OVCAR3 (cell line): ENCODE measurements around the gene SDF2.

DNA sequence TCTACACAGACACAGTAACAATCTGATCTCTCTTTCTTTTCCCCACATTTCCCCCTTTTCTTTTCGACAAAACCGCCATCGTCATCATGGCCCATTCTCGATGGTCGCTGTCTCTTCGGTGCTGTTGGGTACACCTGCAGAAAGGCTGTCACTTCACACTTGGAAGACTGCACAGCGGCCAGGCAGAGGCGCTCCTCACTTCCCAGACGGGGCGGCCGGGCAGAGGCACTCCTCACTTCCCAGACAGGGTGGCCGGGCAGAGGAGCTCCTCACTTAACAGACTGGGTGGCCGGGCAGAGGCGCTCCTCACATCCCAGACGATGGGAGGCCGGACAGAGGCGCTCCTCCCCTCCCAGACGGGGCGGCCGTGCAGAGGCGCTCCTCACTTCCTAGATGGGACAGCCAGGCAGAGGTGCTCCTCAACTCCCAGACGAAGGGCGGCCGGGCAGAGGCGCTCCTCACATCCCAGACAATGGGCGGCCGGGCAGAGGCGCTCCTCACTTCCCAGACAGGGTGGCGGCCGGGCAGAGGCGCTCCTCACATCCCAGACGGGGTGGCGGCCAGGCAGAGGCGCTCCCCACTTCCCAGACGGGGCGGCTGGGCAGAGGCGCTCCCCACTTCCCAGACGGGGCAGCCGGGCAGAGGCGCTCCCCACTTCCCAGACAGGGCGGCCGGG lies 2.9 kb downstream of the SDF2 start:
- RRBS: no CpG with 5 or more reads among the region's 42 CpGs

DNA sequence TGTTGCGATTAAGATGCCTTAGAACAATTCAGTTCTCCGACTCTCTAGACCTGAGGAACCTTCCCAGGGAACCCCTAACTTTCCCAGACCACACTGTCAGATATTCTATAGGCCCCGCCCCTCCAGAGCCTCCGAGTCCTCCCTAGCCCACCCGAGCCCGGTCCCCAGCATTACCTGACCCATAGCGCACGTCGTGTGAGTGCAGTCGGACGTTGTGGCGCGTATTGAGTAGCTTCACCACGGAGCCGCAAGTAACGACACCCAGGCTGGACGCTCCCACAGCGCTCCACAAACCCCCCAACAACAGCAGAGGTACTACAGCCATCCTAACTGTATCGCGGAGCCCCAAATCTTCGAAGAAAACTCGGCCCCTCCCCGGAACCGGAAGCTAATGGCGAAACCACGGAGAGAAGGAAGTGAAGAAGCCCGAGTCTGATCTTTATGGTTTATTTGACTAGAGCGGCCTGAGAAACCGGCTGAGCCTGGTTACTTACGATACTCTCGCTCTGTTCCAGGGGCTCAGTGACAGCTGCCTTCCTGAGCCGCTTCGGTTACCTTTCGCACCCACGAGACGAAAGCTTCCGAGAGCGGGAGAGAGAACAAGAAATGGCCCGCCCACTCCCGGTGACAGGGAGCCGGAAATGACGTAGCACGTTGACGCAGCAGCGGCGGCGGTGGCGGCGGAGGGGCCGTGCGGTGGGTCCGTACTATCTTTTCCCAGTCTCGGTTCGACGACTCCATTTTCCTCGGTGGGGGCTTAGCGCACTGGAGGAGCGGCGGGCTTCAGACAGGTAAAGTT lies at the start of gene SDF2:
TSS of gene SDF2 (minus strand) at position 355 of the 799 bp plus-strand sequence.
- RRBS: 8% methylated on average over 5 of the region's 59 CpGs

DNA sequence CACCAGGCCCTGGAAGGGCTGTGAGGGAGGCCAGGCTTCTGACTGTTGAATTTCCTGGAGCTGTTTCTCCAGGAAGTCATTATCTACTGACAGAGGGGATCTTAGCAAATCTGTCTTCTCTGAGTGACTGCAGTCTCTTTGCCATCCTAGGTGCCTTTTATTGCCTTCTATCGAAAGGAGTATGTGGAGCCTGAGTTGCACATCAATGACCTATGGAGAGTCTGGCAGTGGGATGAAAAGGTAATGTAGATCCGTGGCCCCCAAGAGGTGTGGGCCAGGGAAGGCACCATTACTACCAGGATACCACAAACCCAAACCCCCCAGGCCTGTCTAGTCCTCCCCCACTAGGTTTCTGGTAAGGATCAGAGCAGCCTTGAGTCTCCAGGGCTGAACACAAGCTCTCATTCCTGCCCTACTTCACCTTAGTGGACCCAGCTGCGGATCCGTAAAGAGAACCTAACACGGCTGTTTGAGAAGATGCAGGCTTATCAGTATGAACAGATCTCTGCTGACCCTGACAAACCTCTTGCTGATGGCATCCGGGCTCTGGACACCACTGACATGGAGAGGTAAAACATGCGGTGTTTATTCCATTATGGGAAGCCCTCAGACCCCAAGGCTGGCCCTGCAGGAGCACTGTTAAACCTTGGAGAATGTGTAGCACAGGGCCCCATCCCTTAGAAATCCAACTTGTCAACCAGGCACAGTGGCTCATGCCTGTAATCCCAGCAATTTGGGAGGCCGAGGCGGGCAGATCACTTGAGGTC lies 16.6 kb downstream of the SUPT6H start:
- RRBS: no CpG with 5 or more reads among the region's 9 CpGs

DNA sequence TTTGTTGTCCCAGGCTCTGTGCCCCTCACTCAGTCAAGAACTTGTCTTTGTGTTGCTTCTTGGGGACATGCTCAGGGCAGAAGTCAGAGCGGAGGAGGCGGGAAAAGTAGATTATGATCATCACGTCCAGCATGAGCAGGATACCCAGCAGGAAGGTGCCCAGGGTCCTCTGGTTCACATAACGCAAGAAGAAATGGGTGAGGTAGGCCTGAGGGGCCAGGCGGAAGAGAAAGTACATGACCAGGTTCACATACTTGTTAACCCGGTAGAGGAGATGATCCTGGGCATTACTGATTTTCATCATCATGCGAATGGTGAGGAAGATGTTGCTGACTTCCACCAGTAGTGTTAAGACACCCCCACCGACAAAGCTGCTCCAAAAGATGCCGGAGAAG lies 1.6 kb downstream of the TLCD1 start:
- RRBS: 89% methylated on average over 3 of the region's 9 CpGs

DNA sequence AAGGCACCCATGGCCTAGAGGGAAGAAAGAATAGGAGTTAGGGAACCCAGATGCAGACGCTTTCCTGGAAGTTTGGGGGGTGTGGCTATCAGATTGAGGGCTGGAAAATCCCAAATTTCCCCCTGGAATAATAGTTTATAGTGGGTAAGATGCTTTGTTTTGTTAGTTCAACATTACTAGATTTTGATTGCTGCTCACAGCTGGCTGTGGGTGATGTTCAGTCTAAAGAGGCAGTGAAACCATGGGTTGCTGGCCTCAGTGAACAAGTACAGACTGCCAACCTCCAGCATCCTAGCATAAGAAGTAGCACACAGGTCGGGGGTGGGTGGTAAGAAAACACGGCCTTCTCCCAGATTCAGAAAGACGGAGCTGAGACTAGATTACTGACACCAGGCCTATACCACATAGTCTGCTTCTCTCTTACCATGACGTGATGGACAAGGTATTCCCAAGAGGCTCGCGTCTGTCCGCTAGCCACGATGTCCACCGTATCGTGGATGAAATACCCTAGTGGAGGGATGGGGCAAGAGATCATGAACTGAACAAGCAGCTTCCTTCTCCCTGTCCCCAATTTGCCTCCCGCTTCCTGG lies 1.1 kb downstream of the TLCD1 start:
- RRBS: no CpG with 5 or more reads among the region's 12 CpGs

GRCh38 chr17:28727832-28728531 lies 606 bp upstream of the NEK8 start:
- RRBS: no CpG with 5 or more reads among the region's 40 CpGs

- RRBS: 6% methylated on average over 2 of the region's 3 CpGs
These were observed 791 bp downstream of the TRAF4 start for GRCh38 chr17:28744746-28744857.

DNA sequence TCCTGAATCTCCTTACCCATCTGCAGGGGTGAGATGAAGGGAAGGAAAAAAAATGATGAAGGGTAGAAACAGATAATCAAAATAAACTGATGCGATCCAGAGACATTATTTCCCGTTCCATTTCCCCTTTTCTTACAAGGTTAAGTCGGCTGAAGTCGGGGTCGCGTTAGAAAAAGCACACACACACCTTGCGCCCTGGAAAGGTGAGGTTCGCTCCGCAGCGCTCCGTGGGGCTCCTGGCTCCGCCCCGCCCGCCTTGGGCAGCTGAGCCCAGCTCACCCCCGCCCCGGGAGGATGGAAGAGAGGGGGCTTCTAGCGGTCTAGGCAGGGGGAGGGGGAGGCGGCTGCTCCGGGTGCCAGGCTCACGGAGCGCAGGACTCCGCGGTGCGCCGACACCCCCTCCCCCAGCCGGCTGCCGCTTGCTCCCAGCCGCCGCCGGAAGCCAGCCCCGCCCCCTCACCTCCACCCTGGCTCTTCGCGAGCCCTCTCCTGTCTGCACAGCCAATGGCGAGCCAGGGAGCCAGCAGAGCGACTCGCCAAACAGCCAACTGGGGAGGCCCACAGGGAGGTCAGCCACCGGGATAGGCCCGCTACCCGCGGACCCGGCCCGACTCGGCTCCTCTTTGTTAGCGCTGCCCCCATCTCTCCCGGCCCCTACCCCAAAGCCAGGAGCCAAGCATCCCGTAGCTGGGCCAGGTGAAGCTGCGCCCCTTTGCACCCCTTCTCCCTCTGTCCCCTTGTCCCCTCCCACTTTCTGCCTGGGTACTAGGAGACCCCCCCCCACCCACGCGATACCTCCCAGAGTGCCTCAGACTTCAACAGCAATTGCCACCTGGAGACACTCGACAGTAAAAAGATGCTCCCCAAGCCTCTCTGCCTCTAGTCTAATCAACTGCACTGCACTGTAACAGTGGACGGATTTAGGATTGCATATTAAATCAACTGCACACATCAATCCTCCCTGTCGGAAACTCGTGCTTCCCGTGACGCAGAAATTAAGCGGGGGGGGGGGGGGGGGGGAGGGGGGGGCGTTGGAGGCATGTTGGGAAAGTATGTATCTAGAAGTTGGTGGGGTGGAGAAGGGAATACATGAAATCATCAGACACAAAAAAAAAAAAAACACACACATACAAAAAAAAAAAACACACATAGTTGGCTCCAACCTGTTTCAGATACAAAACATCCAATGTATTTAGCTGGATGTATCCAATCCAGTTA lies 30.2 kb downstream of the FAM222B start:
- RRBS: 7% methylated on average over 15 of the region's 57 CpGs

- RRBS: no CpG with 5 or more reads among the region's 10 CpGs
These were observed 1.7 kb upstream of the DHRS13 start for GRCh38 chr17:28904154-28905316.

DNA sequence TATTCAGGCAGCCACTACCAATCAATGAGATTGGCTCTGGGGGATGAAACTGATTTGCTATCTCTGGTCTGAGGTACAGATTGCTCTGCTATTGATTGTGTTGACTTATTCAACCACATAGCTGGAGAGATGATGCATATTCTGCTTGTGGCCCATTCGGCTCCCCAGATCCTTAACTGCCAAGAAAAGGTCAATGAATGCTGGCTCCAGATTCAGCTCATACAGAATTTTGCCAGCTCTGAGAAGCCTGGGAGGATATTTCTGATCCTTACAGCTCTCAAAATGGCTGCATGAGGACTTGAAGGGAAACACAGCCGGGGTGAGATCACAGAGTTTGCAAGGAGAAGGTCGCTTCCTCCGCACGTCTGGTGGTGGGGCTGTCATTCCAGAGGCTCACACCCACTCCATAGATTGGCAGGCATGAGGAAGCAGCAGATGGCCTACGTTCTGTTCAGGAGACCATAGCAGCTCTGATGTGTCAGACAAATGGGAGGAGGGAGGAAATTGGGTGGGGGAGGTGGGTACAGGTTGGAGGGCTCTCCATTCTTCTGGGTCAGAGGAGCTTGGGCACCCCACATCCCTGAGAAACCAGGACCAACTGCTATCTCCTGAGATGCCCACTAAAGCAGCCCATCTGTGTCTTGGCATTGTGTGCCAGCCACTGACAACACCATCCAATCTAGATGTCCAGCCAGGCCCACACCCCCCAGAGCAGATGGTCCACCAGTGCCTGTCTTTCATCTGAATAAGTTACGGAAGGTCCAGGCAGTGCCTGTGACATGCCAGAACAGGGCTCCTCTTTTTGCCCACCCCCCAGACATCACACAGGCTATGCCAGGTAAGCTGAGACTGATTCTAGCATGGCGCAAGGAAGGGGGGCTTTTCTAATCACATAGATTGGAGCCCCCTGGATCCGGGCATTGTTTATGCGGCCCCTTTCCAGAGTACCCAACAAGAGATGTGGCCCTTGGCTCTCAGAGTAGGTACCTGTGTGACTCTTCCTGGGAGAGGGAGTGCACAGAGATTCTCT lies 22.1 kb downstream of the SEZ6 start:
- RRBS: no CpG with 5 or more reads among the region's 10 CpGs

GRCh38 chr17:29094544-29095269 lies 51.8 kb downstream of the PIPOX start:
- RRBS: no CpG with 5 or more reads among the region's 14 CpGs

- RRBS: no CpG with 5 or more reads among the region's 10 CpGs
These were observed 63.2 kb downstream of the MYO18A start for GRCh38 chr17:29117025-29117438.

GRCh38 chr17:29451225-29451692 lies 61.1 kb downstream of the TAOK1 start:
- RRBS: no CpG with 5 or more reads among the region's 2 CpGs

GRCh38 chr17:29561853-29563033 lies 4.6 kb downstream of the ABHD15 start:
- RRBS: no CpG with 5 or more reads among the region's 36 CpGs

- RRBS: 5% methylated on average over 6 of the region's 53 CpGs
These were observed 1.6 kb upstream of the ANKRD13B start for GRCh38 chr17:29590933-29592039.

- RRBS: 35% methylated on average over 25 of the region's 73 CpGs
These were observed 9.3 kb downstream of the CORO6 start for GRCh38 chr17:29613177-29613965.

DNA sequence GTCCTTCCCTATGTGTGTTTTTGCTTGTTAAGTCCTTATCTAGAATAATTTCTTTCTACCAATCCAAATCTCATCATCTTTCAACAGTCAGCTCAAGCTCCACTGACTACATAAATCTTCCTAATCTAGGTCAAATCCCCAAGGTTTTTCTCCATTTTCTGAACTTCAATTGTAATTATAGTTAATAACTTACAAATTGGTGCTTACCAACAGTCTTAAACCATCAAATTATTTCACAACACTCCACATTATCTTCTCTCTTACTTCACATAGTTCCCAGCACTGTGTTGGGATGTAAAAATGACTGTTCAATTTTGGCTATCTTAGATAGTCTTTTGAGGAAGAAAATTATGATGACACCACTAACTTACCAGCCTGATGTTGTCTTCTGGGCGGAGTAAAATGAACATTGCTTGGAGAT lies 72.4 kb upstream of the CORO6 start:
- RRBS: no CpG with 5 or more reads among the region's 1 CpG

DNA sequence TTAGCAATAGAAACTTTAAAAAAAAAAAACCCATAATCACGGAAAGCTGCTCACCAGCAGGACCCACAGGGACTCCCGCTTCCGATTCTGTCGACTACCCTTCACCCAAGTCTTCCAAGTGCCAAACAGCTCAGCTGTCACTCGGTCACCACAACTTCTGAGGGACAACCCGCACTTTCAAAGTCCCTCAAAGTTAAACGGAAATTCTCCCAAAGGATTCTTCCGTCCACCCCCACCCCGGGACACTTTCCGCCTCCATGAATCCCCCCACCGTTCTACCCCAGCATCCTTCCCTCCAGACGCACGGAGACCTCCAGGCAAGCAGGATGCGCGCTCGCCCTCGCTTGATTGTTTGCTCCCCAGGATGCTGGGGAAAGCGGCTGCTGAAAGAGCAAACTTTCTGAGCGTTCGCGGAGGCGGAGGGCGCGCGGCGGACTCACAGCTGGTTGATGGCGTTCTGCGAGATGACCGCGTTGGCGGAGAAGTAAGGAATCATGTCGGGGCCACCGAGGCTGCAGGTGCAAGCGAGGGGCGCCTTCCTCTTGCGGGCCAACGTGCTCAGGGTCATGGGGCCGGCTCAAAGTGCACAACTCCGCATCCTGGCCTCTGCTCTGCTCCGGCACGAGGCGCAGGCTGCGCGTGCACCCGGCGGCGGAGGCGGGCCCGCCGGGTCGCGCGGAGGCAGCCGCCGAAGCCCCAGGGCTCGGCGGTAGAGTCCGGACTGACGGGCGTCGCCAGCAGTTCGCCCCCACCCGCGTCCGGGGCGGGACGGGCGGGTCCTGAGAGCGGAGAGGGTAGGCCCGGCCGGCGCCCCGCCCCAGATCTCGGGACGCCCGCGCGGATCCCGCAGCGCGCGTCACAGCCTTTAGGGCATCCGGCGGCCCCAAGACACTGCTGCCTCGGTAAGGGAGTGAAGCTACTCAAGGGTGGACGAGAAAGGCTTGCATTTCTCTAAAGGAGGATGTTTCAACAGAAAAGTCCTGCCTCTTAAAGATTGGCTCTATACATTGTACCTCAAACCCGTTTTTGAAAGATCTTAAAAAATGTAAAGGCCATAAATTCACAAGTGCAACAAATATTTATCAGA lies 138.3 kb upstream of the CORO6 start:
- RRBS: 4% methylated on average over 33 of the region's 87 CpGs

DNA sequence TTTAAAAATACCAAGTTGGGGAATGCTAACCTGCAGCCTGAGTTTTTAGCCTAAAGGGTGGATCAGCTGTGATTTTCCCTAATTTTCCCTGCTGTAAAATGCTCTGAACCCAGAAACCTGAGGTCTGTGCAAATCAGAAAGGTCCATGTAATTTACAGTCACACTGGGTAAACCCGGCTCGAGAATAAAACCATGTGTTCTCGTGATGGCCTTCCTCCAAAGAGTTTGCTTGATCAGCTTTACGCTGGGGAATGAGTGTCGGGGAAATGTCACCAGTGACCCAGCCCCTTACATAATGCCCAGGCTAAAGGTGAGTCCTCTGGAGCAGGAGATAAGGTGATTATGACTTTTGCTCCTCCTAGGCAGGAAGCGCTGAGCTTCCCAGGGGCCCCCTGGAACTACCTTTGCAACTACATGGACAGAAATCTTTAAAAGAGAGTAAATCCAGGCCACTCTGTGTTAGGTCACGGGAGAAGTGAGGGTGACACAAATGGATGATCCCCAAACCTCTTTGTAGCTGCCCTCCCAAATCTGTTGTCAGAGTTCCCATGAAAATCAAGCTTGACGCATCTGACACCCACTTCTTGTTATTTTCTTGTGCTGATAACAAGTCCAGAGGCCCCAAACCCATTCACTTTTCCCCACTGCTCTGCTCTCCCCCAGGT lies 15.6 kb downstream of the SLC6A4 start:
- RRBS: no CpG with 5 or more reads among the region's 8 CpGs